Cardiac ventricle fibroblast (primary cell): ENCODE measurements around a stretch of chr15.

- RAMPAGE, long total RNA = no peak
Observed at GRCh38 chr15:61155731-61156036, 73.4 kb downstream of the RORA start.

- RAMPAGE, long total RNA = no peak
Observed at GRCh38 chr15:61156136-61157161, 72.7 kb downstream of the RORA start.

DNA sequence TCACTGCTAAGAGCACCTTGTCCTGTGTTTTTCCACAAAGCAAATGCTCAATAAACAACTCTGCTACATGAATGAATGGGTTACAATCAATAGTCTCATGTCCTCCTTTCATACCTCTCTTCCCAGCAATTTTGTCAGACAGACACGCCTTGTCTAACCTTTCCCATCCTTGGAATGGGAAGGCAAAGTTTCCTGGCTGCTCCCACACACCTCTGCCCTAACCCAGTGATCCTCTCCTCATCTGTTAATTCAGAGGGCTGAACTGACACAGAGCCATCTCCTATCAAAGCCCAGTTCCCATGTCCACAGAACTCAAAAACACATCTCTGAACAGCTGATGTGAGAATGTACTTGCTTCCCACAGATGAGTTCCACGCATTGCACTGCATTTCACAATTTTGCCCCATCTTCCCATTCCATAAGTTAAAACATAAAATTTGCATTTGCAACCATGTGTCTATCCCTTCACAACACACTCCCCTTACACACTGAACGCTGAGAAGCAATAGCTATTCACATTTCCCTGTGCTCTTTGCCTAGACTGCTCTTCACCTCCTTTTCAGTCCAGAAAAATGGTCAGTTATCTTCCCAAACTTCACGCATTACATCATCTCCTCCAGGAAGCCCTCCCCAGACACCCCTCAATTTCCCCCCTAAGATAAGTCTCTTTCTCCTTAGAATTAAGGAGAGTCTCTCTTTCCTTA lies 45.2 kb downstream of the RORA start:
- RAMPAGE, long total RNA = no peak

DNA sequence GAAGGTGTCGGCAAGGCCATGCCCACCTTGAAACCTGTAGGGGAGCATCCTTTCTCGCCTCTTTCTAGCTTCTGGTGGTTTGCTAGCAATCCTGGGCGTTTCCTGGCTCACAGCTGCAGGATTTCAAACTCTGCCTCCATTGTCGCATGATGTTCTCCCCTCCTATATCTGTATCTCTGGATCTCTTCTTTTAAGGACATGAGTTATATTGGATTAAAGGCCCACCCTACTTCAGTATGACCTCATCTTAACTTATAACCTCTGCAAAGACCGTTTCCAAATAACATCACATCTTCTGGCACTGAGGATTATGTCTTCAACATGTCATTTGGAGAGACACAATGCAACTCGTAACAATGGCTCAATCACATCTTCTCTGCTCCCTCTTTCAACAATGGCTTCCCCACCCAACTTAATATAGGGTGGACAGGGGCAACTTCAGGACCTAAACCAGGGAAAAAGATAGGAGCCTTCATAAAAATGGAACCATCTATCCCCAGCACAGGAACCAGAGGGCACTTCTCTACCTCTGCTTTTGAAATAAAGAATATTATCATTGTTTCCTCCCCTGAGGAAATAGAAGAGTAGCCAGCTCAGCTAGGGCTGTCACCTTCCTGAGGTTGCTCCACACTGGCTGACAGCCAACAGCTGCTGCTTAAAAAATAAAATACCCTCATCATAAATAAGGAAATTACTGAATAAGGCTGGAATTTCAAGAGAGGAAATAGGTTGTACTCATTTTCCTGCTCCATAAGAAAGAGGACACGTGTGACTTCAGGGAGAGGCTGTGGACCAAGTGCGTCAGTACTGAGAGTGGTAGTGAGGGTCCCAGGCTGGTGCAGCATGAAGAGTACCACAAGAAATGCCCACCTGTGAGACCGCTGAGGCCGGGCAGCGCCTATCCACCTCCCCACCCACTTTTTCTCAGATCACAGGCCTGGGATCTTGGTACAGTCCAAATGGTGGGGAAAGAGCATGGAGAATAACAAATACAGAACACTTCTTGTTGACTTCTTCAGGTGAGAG lies 7.9 kb upstream of the C2CD4B start:
- RAMPAGE, long total RNA = no peak

DNA sequence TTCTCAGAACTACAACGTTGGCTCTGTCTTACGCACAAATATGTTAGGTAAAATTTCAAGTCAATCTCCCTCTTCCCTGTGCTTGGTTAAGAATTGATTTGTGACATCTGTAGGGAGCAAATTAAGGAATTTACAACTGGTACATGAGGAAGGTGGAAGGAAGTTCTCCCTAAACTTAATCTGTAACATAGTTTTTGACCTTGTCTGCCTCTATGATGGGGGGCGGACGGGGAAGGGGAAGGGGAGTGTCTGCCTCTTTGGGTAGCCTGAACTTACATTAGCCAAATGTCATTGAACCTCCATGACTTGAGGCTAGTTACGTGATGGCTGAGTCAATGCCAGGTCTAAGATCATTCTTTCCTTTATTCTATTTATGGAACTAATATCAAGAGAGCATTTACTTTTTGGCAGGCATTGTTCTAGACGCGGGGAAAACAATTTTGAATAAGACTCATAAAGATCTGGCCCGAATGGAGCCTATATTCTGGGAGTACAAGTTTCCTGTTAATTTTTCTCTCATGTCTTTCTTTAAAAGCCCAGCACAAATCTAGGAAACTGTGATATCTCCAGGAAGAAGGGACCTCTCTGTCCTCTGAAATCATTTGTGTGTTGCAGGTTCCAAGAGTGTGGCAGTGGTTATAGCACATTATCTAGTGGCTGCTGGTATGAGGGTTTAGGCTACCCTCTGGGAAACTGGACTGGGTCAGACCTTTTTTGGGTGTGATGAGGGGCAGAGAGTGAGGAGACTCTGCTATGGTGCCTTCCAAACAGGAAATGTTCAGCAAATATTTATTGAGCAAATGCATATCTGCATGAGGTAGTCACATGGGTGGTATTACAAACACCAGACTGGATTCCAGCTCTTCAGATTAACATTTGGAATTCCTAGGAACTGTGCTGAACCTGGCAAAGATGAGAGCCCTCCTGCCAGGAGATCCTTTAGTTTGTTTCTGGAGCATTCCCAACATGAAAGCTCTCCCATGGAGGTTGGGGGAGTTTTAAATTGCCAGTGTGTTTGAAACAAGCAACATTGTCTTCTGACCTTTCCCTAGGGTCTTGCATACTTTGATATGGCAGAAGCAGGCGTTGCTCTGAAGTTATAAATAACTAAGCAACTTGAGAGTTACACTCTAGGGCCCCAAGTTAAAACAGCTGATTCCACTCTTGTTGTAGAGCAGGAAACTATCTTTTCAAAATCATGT lies 115.7 kb downstream of the TLN2 start:
- RAMPAGE, long total RNA = no peak

DNA sequence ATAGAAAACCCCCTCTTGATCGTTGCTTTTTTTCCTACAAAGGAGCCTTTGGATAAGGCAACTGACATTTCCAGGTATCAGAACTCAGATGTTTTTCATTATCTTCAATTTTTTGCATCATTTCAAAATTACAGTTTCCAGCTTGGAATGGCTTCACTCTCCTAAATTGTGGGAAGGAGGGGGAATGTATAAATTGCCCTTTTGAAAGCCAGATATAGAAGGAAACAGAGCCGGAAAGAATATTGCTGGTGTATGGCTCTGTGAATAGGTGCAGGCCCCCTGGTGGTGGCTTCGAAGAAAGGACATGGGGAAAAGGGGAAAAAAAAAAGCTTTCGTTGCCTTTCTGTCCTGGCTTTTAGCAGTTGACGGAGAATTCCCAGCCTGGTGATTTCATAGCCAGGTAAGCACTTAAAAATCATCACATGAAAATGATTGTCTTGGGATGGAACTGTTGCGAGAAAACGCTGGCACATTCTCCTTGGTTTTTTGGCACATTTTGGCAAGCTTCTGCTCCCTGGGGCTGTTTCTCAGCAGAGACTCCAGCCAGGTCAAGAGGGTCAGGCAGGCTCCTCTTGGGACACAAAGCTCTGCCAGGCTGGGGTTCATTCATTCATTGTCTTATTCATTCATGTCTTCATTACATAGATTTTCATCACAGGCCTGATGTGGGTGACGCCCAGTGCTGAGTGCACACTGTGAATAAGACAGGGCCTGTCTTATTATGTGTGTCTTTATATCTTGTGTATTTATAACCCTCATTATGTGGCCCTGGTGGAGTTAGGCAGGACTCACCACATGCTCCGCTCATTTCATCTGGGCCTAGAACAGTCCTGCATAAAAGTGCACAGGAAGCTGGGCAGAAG lies 300.0 kb upstream of the TPM1 start:
- RAMPAGE, long total RNA = no peak

DNA sequence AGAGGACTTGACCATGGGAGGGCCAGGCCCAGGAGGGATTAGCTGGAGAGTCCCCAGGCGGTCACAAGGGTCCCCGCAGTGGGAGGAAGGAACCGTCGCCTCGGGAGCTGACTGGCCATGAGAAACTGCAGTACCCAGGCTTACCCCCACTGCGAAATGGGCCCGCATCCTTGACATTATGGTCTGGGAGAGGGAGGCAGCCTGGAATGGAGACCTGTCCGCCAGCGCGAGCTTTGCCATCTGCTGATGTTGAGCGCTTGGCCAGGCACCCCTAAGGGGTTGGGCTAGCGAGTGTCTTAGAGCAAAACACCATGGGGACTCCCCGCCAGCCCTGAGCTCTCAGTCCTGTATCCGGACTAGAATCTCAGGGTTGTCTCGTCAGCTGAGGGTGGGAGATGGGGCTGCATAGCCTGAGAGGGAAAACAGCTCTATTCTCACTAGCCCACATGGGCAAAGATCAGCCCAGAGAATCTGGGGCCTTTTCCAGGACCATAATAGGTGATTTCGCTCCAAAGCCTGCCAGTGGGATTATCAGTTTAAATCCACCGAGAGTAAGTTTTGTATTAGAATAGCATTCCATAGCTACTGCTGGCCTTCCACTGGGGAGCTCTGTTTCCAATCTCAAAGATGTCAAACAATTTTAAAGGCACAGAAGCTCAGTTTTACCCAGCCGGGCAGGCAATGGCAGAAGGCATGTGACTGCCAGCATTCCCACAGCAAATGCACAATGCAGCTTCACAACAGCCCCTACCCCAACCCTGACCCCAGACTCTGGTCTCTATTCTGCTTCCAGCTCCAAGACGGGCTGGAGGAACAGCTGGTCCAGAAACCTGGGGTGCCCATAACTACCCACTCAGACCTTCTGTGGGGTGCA lies 167.5 kb upstream of the TPM1 start:
- RAMPAGE, long total RNA = no peak

GRCh38 chr15:62940509-62941416 lies 101.8 kb upstream of the TPM1 start:
- RAMPAGE, long total RNA = no peak

GRCh38 chr15:63029897-63030669 lies 12.5 kb upstream of the TPM1 start:
- RAMPAGE, long total RNA = no peak

DNA sequence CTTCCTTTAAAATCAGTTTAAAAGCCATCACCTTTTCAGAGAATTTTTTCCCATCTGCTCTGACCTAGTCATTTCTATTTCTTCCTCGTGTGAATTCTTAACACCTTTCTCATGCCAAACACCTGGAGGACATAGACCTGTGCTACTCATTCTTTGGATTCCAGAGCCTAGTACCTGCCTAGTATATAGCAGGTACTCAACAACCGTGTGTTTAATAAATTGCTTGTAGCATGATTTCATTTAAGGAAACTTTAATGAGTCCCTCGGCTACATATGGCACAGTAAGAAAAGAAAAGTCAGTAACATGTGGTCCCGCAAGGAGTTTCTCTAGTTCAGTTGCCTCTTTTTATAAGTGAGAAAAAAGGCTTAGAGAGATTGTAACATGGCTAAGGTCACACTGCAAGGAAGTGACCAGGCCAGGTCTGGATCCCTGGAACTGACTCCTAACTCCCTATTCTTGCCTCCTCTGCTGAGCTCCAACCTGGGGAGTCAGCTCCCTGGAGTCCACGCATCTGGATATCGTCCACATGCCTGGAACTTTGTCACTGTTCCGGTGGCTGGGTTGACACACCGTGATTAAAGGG lies 1.9 kb upstream of the TPM1 start:
- RAMPAGE, long total RNA = no peak

DNA sequence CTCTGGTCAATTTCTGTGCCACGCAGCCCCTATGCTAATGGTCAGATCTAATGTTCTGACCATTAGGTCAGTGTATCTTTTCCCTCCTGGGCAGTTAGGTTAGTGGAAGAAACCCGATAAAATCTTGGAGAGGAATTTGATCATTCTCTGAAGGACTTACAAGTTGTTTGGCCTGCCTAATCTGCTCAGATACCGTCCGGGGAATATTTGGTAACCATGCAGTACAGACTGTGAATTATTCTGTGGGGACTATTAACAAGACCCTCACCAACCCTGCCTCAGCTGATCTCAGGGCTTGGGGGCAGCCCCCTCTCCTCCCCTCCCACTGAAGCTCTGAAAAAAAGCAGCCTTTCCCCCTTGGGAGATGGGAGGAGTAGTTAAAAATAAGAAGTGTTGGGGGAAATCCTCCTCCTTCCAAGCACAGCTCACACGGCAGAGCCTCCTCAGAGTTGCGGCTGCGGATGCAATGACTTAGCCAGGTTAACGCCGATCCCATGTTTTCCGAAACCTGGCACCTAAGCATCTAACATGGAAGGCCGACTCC lies 1.3 kb upstream of the TPM1 start:
- RAMPAGE, long total RNA = no peak

DNA sequence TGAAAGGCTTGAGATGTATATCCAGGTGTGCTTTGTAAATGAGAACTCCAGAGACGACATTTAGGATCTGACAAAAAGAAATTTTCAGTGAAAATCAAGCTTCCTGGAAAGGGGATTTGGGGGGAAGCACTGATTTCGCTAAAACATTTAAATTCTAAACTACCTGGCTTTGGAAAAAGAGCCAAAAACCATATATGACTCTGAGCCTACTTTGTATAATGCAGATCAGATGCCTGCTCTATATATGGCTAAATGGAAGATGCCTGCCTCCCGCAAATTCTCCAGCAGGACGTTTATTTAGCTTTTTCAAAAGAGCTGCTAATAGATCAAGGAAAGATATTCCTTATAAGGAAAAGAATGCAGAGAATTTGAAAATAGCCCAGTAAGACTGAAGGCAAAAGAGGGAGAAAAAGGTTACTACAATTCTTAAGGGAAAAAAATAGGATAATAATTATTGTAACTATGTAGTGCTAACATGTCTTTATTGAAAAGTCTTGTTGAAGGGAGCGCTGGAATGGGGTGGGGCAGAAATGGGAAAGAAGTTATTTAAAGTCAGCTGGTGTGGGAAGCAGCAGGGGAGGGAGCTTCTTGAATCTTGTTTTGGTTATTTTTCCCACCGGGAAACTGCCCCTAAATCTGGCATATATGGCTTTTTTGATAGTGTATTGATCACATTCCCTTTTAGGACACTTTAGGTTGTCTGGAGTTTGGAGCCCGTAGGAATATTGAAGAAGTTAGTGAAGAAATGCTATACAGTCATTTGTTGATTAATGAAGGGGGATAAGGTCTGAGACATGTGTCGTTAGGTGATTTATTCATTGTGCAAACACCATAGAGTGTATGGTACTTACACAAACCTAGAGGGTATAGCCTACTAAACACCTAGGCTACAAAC lies 2.9 kb downstream of the TPM1 start:
- RAMPAGE, long total RNA = no peak

DNA sequence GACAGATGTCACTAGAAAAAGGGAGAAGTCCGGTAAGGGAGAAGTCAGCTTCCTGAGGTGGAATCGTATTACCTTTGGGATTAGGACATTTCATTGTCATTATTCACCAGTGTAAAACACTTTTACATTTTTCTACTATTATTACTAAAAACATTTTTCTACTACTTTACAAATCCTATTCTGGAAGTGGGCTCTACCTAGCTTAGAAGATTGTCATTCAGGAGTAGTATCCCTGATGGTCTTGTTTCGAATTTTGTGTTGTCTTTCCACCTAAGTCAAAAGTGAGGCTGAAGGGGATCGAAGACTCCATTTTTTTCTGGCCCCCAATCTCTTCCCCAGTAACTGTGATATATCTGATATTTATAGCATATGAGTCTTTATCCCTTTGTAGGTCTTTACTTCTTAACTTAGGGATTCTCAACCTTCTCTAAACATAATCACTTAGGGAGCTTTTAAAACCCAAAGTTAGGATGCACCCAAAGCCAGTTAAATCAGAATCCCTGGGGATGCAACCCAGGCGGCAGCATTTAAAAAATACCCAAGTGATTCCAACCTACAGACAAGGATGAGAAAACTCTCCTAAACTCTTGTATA lies 3.9 kb downstream of the TPM1 start:
- RAMPAGE, long total RNA = no peak

DNA sequence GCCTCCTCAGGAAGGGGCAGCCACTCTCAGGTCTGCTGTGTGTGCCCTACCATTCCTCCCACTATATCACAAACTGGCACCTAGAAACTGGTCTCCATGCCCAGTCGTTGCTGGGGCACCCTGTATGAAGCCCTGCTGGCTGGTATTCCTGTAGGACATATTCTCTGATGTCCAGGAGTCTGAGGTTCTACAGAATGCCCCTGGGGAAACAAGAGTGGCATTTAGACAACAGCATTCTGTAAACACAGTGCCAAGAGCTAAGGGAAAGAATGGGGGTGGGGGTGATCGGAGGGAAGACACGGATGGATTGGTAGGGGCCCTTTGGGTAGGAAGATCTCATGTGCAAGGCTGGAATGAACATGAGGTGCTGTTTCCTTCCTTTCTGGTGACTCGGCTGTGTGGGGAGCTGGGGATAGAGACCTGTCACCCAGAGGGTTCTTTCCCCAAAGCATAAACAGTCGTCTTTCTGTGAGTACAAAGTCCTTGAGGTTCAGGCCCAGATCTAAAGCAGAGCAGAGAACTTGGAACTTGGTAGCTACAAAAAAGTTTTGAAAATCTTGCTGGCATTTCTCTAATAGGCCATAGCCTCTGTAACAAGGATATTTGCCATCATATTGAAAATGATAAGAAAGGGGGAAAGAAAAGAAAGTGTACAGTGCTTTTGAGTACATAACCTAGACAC lies 11.7 kb downstream of the TPM1 start:
- RAMPAGE, long total RNA = no peak

DNA sequence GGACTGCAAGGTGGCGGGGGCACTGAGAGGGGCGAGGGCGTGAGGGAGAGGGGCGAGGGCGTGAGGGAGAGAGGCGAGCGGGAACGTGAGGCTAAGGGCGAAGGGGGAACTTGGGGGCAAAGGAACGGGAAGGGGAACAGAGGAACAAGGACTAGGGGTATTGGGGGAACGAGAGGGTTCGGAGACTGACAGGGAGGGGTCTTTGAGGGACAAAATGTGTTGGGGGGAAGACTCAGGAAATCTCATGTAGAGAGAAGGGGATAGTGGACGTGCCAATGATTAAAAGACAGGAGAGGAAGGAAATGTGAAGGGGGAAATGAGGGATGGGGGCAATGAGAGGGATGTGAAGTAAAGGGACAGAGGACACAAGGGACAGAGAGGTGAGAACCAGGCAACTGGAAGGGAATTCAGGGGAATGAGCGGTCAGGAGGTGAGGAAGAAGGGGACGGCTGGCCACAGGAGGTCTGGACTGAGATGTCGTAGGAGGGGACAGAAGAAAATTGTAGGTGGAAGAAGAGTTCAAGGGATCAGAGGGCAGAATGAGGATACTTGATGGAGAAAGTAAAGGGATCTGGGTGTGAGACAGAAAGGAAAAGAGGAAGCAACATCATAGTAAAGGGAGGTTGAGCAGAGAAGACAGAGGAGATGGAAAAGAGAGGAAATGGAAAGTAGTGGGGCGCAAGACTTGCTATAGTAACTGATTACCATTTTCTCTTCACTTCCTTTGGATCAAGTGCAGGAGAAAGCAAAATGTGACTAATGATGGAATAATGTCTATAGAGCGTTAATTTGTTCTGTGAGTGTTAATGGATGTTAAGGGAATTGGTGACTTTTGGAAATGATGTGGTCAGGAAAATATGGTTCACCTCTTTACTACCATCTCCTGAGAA lies 695 bp downstream of the RAB8B start:
- RAMPAGE, long total RNA = no peak

DNA sequence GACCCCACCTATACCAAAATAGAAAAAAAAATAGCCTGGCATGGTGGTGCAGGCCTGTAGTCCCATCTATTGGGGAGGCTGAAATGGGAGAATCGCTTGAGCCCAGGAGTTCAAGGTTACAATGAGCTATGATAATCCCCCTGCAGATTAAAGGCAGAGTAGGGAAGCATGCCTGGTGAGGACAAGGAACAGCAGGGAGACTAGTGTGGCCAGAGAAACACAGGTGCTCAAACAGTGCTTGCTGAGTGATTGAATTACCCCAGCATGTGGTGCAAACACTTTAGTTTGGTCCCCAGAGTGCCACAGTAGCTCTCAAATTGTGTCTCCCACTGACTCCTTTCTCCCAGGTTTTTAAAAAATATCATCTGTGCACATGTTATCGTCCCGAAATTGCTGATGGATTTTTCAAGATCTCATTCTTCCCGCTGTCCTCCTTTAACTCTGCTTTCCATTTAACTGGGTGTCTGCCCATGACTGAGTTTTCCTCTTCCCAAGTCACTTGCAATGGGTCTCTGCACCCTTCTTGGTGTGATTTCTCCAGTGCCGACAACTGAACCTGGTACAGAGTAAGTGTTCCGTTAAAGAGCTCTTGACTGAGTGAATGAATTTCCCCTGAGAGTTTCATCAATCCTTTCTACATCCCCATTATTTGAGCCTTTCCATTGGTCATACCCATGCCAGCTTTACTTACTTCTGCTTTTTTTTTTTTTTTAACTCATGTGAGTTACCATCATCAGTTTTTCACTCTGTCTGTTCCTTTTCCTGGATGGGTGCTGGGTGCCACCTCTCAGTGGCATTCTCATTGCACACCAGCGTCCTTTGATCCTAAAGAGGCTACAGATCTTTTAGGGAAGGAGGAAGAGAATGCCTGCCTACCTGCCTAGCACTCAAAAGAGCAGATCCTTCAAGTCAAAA lies 13.5 kb upstream of the USP3 start:
- RAMPAGE, long total RNA = no peak

- RAMPAGE, long total RNA = no peak
Observed at GRCh38 chr15:63598316-63599196, 1.4 kb downstream of the FBXL22 start.

DNA sequence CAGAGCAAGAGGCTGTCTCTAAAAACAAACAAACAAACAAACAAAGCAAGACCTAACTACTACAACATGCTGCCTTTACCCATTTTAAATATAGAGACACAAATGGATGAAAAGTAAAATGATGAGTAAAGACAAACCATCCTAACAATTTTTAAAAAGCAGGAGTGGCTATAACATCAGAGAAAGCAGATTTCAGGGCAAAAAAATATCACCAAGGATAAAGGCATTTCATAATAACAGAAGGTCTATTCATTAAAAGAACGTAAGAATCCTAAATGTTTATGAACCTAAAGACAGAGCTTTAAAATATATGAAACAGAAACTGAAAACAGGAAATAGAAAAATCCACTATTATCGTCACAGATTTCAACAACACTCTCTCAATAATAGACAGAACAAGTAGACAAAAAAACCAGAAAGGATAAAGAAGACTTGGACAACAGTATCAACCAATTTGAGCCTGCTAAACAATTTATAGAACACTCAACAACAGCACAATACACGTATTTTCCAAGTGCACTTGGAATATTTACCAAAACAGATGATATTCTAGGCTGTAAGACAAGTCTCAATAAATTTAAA lies 71.4 kb downstream of the FBXL22 start:
- RAMPAGE, long total RNA = no peak

DNA sequence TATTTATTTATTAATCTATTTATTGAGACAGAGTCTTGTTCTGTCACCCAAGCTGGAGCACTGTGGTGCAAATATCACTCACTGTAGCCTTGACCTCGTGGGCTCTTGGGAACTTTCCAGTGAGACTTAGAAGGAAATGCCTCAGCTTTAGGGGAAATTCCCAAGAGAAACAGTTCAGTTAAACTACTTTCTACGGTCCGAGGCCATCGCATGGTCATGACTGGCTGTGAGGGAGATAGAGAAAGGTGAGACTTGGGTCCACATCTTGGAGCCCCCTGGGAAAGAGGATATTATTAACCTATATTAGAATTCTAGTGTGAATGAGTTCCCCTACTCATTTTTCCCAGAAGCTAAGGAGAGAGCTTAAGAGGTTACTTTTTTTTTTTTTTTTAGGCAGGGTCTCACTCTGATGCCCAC lies 47.1 kb upstream of the HERC1 start:
- RAMPAGE, long total RNA = no peak

DNA sequence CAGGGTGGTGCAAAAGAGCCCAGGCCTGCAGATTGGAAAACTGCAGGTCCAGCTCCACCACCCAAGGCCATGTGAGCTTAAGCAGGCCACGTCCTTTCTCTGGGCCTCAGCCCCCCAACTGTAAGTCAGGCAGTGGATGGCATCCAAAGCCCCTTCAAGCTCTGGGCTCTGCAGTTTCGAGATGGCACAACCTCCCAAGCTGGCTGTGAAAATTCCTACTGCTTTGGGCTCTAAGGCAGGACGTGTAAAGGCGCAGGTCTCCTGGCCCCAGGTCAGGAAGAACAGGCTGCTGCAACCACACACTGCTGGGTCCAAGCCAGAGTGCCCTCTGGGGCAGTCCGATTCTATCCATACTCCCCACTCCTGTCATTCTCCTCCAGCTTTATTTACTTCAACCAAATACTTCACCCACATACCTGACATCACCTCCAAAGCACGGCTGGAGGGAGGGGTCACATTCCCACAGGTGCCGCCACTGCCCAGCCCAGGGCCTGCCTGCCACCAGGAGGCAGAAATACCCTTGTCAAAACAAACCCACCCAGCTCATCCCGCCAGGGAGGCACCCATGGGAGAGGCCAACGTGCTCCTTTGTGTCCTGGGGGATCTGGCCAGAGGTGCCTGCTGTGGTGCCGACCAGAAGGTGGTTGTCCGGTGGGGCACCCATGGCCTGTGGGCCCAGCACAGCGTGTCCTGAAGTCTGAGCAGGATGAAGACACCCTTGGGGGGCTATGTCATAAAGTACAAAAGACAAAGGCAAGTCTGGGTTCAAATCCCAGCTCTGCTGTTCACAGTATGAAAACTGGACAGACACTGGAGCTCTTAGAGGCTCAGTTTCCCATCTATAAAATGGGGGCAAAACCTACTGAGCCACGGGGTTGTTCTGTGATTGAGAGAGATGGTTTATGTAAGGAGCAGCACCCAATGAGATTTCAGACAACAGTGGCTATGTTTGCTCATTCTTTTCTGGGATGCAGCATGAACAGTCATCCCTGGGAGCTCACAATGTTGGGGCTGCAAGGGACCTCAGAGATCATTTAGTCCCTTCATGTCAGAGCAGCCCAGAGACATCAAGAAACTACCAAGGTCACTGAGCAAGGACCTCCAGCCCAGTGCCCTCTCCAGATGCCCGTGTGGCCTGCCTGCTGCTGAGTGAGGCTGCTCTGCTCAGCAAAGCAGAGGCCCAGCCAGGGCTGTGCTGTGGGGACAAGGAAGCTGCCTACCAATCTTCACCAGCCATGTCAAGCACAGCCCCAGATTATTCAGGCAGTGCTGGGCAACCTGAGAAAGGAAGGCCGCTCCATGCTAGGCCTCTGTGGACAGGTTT lies 100.2 kb downstream of the DAPK2 start:
- RAMPAGE, long total RNA = no peak